Thoracic aorta (tissue), 1 donor: ENCODE measurements around the genes HEATR1, WDR64 and PLD5.

GRCh38 chr1:236550012-236550840 lies 26.4 kb downstream of the LGALS8 start:
- RAMPAGE, long total RNA: start-site peak on the plus strand at chr1:236549791-236550691, 20 reads

GRCh38 chr1:236551184-236551917 lies 27.6 kb downstream of the LGALS8 start:
- RAMPAGE, long total RNA: start-site peak on the plus strand at chr1:236551420-236551644, 18 reads

GRCh38 chr1:236555484-236556004 lies 31.8 kb downstream of the LGALS8 start:
- RAMPAGE, long total RNA: no peak

- RAMPAGE, long total RNA: start-site peak on the minus strand at chr1:236604483-236604533, 225 reads
Measured at GRCh38 chr1:236604352-236605400, at the start of gene HEATR1. HEATR1 (minus strand) TSS chr1:236604516.

DNA sequence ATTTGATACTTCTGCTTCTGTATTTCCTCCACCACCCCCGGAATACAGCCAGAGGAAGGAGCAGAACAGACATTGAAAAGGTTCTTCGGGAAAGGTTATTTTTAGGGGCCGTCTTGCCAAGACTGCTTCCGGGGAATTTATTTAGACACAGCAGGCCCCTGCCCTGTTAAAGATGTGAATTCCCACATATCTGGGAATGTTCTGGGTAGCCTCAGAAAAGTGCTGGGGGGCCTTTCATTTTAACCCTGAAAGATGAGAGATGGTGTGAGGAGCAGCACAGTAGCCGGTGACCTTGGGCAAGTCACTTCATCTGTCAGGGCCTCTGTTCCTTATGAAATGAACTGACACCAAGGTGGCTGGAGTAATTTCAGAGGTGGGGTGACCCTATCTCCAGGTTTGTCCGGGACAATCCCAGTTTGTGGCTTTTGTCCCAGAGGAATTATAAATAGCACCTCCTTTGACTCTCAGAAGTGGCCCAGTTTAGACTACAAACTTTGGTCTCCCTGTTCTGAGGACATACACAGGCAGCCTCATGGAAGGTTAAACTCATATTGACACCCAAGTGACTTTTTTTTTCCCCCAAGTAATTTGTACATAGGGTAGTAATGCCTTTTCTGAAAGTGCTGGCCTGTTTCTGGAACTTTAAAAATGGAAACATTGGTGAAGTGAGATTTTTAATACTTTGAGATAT lies 14.5 kb downstream of the ACTN2 start:
- RAMPAGE, long total RNA: start-site peak on the plus strand centred at position 629 of the sequence, 292 bp wide, 6 reads

GRCh38 chr1:236998524-236998855 lies 5.8 kb downstream of the MT1HL1 start:
- RAMPAGE, long total RNA: no peak

GRCh38 chr1:237441288-237441704 lies 399.3 kb downstream of the RYR2 start:
- RAMPAGE, long total RNA: start-site peak on the plus strand at chr1:237441398-237441411, 55 reads

- RAMPAGE, long total RNA: no peak
Measured at GRCh38 chr1:237524125-237524555, 366.6 kb downstream of the ZP4 start.

DNA sequence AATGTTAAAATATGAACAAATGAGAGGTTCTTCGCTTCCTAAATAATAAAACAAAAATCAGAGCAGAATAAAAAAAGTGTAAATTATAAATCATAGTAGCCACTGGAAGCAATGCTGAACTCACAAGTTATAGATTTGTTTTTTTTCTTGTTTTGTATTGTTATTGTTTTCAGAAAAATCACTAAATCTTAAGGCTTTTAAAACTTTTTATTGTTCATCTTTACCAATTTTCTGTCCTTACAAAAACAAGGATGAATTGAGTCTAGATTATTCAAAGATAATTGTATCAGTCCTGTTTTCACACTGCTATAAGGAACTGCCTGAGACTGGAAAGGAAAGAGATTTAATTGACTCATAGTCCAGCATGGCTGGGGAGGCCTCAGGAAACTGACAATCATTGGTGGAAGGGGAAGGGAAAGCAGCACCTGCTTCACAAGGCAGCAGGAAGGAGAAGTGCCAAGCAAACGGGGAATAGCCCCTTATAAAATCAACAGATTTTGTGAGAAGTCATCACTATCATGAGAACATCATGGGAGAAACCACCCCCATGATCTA lies 455.5 kb upstream of the ZP4 start:
- RAMPAGE, long total RNA: no peak

GRCh38 chr1:240337758-240338231 lies 246.1 kb downstream of the FMN2 start:
- RAMPAGE, long total RNA: no peak

DNA sequence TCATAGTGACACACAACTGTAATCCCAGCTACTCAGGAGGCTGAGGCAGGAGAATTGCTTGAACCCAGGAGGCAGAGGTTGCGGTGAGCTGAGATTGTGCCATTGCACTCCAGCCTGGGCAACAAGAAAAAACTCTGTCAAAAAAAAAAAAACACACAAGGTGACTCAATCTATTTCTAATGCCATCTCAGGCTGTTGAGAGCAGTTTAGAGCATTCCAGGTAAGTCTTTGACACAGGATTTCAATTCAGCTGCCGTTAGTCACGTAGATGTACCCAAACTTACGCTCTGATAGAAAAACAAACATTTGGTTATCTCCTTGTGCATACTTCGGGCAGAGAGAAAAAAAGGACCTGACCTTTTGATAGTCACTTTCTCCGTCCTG lies 15.4 kb downstream of the GREM2 start:
- RAMPAGE, long total RNA: no peak

GRCh38 chr1:241532963-241533273 lies 740 bp downstream of the KMO start:
- RAMPAGE, long total RNA: no peak

DNA sequence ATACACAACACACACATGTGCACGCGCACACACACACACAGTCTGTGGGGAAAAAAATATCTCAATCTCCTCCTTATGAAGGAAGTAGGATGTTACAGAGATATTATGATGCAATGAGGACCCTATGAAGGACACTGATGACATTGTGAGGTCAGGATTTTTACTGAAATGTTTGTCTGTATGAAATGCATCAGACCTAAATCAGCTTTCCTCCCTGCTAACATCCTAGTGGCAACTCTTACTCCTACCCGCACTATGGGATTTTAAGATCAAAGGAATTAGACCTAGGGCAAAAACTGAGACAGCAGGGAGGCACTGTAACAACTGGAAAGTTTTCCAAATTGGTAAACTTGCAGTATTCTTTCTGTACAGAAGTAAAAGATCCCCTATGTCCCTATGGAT lies at the start of gene WDR64:
Gene WDR64, plus strand, starts transcription at position 193 of the 402 bp plus-strand sequence.
- RAMPAGE, long total RNA: no peak

DNA sequence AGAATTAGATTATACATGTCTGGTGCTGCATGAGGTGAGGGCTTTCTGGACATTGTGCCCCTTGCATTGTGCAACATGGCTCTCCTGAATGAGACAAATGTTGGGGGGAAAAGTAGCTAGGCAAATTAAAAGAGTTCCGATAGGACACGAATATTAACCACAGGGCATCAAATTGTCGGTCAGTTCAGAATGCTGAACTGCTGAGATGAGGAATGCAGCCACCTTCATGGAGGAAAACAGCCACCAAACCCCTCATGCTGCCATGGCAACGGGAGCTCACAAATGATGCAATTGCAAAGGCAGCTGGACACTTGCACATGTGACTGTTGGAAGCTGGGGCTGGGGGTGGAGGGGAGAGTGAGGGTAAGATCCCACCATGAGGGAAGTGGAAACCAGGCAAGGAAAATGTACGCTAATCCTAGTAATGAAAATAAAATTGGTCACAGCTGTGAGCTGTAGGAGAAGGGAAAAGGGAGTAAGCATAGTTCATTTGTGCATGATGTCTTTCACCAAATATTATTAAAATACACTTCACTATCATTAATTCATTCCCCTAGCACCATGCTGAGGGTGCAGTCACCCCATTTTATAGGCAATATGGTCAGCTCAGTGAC lies 15.1 kb downstream of the BECN2 start:
- RAMPAGE, long total RNA: no peak

DNA sequence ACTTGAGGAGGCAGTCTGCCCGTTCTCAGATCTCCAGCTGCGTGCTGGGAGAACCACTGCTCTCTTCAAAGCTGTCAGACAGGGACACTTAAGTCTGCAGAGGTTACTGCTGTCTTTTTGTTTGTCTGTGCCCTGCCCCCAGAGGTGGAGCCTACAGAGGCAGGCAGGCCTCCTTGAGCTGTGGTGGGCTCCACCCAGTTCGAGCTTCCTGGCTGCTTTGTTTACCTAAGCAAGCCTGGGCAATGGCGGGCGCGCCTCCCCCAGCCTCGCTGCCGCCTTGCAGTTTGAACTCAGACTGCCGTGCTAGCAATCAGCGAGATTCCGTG lies 52.0 kb upstream of the MAP1LC3C start:
- RAMPAGE, long total RNA: no peak

DNA sequence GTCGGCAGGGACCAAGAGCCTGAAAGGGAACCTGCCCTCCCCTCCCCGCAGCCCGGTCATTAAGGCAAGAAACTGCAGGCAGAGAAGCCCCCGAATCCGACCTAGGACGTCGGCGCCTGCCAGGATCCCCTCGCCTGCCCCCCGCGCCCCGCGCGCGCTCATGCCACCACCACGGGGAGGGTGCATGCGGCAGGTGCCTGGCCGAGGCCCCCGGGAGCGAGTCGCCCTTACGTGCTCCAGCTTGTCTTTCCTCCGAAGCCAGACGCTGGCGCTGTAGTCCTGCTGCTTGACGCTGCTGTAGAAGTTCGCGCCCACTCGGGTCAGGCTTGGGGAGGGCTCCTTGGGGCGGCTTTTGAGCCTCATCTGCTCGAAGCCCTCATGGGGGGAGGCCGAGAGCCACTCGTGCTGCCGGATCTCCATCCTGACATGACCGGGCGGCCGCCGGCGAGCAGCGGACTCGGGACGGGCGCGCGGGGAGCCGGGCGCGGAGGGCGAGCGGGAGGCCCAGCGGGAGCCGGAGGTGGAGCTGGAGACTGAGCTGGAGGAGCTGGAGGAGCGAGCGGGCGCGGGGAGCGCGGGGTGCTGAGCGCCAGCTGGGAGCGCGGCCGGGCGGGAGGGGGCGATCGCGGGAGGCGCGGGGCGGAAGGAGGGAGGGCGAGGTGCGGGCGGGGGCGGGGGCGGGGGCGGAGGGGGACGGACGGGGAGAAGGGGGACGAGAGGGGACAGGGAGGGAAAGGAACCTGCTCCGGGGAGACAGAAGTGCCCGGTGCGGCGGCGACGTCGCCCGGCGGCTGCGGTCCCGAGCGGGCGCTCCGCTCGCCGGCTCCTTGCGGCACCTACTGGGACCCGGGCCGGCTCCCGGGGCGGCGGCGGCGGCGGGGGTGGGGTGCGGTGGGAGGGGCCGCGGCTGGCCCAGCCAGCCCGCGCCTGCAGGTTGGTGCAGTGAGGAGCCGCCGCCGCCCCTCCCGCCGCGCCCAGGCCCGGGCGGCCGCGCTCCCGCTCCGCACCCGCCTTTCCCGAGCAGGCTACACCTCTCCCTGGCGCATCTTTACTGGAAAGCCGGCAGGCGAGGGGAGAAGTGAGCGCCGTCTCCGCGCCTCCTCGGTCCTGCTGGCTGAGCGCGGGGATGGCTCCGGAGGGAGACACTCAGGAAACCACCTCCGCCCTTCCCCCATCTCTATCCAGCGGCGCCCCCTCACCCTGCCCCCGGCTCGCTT lies at the start of gene PLD5:
Gene PLD5, minus strand, starts transcription at position 841 of the 1,217 bp plus-strand sequence.
- RAMPAGE, long total RNA: no peak

DNA sequence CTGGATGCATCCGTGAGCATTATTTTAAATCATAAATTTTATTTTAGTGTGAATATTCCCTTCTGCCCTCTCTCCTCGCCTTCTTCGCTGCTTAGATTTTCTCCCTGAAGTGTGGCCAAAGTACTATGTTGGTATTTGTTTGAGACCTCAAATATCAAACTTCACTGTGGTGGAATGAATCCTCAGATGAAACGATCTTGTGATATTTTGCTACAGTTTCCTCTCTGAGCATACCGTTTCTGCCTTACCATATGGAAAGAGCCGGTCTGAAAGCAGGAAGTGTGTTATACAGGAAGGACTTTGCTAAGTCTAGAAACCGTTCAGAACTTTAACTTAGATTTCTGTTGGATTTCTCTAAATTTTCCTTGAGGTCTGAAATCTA lies 30.5 kb downstream of the SDCCAG8 start:
- RAMPAGE, long total RNA: no peak

- RAMPAGE, long total RNA: no peak
Measured at GRCh38 chr1:243495399-243496758, 240.0 kb downstream of the SDCCAG8 start.

- RAMPAGE, long total RNA: no peak
Measured at GRCh38 chr1:243713806-243714350, 136.2 kb downstream of the AKT3 start.

- RAMPAGE, long total RNA: no peak
Measured at GRCh38 chr1:243749554-243750764, 100.1 kb downstream of the AKT3 start.